Neural progenitor cell (in vitro differentiated cells): ENCODE data around the gene NOL12.

DNA sequence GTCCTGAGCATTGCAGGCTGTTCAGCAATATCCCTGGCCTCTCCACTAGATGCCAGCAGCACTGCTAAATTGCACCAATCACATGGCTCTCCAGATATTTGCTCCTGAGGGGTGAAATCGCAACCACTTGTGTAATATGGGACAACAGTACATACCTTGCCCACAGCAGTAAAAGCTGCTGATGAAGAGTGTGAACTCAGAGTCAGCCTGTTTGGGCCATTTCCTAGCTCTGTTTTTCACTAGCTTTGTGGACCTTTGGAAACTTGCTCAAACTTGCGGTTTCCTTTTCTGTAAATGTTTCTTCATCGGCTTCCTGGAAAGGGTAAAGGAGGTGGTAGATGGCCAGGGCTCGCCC, 12.9 kb downstream of the NCF4 start:
- RAMPAGE, long total RNA, result no peak

- RAMPAGE, long total RNA, result no peak
Measured at GRCh38 chr22:36938692-36939189, 25.3 kb downstream of the CSF2RB start.

- RAMPAGE, long total RNA, result no peak
Measured at GRCh38 chr22:36990293-36990528, 17.4 kb downstream of the TEX33 start.

GRCh38 chr22:37014802-37015169, 4.5 kb downstream of the TST start:
- RAMPAGE, long total RNA, result no peak

DNA sequence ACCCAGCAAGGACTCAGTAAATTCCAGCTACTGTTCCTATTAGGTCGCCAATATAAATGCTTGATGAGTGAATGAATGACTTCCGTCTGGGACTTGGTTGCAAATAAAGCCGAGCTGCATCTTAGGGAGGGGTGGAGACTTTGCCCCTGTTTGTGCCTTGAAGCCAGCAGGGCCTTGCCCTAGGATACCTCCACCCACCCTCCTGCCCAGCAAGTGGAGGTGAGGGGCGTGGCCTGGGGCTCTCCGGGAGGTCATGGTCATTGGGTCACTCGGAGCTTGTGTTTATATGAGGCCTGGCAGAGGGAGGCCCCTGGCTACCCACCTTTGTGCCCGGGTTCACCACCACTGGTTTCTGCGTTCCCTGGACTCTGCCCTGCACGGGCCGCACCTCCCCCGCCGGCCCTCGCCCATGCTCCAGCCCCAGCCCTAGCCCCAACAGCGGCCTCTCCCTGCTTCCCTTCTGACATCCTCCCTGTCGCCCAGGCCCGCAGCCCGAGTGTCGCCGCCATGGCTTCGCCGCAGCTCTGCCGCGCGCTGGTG, 4.2 kb downstream of the MPST start:
- RAMPAGE, long total RNA, result no peak

DNA sequence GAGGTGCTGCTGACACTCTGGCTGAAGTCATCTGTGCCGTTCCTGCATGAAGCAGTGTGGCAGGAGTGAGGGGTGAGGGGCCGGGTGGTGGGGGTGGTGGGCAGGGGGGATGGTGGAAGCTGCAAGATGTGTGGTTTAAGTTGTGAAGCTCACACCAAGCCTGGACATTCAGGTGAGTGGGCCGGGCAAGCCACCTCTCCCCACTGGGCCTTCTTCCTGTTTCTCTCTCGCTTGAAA, 14.6 kb upstream of the IL2RB start:
- RAMPAGE, long total RNA, result no peak

DNA sequence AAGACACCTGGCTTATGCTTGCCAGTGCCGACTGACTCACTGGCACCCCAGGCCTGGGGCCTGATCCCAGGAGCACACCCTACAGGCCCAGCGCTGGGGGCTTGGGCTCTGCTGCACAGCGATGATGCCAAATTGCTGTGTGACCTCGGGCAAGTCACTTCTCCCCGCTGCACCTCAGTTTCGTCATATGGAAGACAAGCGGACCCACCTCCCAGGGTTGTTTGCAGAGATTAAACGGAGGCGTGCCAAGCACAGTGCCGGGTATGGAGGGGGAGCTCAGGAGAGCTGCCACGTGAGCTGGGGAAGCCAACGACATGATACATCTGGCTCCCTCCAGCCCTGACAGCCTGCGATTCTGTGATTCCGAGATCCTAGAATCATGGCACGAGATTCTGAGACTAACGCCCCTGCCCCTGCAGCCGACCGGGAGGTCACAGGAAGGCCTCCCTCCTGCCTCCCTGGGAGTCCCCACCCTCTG, 987 bp downstream of the SSTR3 start:
- RAMPAGE, long total RNA, result no peak

- RAMPAGE, long total RNA, result no peak
Measured at GRCh38 chr22:37289876-37290194, 7.5 kb downstream of the CYTH4 start.

DNA sequence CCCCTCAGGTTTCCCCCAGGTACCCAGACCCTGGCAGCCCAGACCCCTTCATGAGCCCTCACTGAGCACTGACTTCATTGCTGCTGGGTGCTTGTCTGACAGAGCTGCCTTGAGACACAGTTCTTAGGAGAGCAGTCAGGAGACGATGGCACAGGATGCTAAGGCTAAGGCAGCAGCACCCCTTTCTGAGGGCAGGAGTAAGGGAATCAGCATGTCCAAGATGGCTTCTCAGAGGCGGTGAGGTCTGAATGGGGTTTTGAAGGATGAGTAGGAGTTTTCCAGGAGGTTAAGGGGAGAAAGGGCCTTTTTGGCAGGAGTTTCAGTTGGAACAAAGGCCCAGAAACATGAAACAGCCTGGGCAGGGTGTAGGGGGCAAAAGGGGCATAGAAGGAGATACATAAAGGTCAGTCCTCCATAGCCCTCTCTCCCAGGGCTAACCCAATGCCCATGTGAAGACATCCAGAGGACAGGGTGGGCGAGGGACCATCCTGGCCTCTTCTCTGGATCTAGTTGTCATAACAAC, 18.8 kb downstream of the CYTH4 start:
- RAMPAGE, long total RNA, result no peak

- RAMPAGE, long total RNA, result no peak
Measured at GRCh38 chr22:37303728-37304488, 21.6 kb downstream of the CYTH4 start.

- RAMPAGE, long total RNA, result no peak
Measured at GRCh38 chr22:37492766-37493202, 6.6 kb upstream of the MFNG start.

DNA sequence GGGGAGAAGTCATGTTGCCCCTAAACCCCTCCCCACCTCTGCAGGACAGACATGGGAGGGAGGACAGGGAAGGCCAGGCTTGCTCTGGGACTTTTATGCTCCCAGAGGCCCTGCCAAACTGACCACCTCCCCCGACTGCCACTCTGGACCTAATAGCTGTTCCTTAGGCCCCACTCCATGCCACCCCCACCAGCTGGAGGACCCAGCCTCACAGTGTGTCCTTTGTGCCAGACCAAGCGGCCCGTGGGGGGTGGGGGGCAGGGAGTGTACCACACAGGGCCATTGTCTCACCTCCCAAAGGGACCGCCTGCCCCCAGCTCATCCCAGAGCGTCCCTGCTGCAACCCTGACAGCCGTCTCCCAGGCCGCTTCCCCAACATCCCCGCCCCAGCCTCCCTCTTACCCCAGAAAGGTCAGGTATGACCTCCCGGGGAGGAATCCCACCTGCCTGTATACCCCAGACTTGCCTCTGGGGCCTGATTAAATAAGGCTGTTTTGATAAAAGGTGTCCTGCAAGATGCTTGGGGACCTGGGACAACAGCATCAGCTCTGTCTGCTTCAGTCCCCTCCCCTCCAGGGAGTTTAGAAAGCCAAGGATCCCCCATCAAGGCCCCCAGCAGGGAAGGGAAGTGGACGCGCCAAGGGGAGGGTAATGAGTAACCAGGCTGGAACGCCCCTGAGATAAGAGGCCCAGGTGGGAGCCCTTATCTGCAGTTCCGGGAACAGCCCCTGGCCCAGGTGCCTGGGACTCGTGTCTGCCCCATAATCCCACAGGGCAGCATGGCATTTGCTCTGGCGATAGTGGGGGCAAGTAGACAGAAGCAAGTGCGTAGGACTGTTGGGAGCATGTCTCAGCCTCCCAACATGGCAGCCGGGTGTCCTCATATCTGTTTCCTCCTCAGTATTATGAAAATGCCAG, 8.9 kb downstream of the CDC42EP1 start:
- RAMPAGE, long total RNA, result no peak

- RAMPAGE, long total RNA, result no peak
Measured at GRCh38 chr22:37609121-37609289, 371 bp downstream of the GGA1 start.

- RAMPAGE, long total RNA, result no peak
Measured at GRCh38 chr22:37610557-37611768, 2.3 kb downstream of the GGA1 start.

DNA sequence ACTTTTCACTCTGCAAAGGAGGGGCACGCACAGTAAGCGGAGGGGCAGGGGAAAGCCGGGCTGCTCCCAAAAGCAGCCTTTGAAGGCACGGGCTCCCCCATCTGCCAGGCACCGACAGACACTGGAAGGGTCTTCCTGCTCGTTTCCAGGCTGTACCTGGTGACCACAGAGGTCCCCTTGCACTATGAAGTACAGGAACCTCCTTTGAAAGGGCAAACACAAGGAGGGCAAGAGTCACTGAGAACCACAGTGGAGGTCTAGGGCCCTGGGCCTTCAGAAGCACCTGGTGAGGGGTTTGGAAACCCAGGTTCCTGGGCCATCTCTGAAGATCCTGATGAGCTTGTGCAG, 14.1 kb downstream of the GGA1 start:
- RAMPAGE, long total RNA, result no peak

GRCh38 chr22:37639906-37640789, 679 bp downstream of the SH3BP1 start:
- RAMPAGE, long total RNA, result no peak

DNA sequence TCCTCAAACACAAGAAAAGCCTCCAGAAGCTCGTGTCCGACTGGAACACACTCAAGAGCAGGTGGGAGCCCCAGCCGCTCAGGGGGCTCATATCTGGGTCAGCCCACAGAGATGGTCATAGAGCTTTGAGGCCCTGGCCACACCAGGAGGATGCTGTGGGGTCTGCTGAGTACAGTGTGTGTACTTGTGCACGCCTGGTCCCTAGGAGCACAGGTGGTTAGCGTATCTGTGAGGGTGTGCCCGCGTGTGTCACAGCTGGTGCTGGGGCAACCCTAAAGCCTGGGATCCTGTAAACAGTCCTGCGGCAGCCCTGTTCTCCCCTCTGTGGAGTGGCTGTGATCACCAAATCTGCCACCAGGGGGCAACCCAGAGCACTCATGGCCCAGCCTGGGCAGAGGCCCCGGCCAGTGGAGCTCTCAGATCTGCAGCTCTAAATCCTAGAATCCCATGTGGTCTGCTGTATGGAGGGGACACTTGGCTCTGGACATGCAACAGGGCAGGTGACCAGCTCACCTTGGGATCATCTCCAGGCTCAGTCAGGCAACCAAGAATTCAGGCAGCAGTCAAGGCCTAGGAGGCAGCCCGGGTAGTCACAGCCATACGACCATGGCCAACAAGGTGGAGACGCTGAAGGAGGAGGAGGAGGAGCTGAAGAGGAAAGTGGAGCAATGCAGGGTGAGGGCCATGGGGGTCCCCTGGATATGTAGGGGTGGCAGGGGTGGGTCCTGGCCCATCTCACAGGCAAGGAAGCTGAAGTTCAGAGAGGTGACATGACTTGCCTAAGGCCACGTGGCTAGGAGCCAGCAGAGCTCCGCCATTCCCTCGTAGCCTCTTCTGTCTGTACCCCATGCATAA, 3.9 kb downstream of the SH3BP1 start:
- RAMPAGE, long total RNA, result no peak

- RAMPAGE, long total RNA, result no peak
Measured at GRCh38 chr22:37660959-37661917, 2.7 kb downstream of the PDXP start.

- RAMPAGE, long total RNA, result no peak
Measured at GRCh38 chr22:37677533-37677821, 2.0 kb downstream of the LGALS1 start.

GRCh38 chr22:37685861-37686806, at the start of gene NOL12:
TSS of gene NOL12 (plus strand) at chr22:37686343.
- RAMPAGE, long total RNA, result start-site peak on the plus strand at chr22:37686364-37686400, 36 and 62 reads in 2 replicates